Measurements from ENCODE around the genes ACTL9, MBD3L1 and ZNF560.

DNA sequence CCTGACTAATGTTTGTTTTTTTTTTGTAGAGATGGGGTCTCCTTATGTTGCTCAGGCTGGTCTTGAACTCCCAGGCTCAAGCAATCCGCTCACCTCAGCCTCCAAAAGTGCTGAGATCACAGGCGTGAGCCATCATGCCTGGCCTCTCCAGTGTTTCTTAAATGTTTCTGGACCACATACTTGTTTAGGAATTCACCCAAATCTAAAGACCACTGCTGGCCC lies 10.7 kb downstream of the NFILZ start:
- PRO-cap, result no peak
- RRBS, 2 experiments, result no CpG with 5 or more reads among the region's 2 CpGs

GRCh38 chr19:8698690-8698921 lies at the start of gene ACTL9:
Gene ACTL9 (minus strand): TSS chr19:8698795.
- PRO-cap, result no peak
- RRBS, 2 experiments, result no CpG with 5 or more reads among the region's 7 CpGs

DNA sequence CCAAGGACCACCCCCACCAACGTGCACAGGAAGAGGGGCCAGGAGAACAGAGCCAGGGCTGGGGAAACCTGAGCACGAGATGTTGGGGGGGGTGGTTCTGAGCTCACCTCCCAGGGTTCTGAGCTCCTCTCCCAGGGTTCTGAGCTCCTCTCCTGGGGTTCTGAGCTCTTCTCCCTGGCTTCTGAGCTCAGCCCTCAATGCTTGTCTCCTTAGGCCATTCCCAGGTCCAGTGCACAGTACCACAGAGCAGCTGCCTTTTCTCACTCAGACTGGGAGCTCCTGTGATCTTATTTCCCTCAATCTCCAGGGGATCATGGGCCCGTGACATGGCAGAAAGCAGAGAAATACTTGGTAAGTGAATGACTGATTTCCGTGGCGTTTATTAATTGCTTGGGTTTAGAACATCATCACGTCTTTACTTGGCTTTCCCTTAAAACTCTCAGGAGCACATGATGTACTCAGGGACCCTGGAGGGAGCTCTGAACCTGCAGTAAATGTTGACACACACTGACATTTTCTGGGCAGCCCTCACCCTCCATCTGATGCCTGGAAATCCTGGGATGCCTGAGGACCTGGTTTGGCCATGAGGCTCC lies 10.7 kb downstream of the ZNF558 start:
- PRO-cap, result no peak
- RRBS, 2 experiments, result no CpG with 5 or more reads among the region's 6 CpGs

DNA sequence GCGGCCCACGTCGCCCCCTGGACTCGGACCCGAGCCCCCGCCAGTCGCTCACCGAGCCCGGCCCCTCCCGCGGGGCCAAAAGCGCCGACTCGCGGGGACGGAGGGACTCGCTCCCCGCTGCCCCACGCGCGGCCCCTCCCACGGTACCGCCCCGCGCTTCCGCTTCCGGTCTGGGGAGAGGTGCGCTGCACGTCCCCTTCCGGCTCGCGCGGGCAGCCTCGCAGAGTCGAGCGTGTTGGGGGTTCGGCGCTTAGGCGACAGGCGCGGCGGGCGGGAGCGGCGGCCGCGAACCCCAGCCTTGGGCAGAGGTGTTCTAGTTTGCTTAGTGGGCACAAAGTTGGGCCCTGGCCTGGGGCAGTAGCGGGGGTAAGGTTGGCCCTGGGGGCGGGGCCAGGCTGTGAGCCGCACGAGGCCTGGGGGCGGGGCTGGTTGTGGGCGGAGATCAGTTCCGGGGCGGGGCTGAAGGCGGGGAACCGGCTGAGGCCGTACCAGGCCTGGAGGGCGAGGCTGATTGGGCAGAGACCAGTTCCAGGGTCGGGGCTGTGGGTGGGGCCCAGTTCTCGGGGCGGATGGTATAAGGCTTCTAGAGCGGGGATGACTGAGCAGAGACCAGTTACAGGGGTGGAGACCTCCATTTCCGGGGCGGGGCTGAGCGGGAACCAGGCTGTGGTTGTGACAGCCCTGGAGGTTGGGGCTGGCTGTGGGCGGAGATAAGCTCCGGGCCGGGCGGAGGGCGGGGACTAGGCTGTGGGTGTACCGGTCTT lies at the start of gene MBD3L1:
TSS of gene MBD3L1 (plus strand) at position 221 of the 764 bp plus-strand sequence.
- PRO-cap, result no peak
- RRBS, 2 experiments, result 3 to 27% methylated on average over 5 of the region's 72 CpGs

DNA sequence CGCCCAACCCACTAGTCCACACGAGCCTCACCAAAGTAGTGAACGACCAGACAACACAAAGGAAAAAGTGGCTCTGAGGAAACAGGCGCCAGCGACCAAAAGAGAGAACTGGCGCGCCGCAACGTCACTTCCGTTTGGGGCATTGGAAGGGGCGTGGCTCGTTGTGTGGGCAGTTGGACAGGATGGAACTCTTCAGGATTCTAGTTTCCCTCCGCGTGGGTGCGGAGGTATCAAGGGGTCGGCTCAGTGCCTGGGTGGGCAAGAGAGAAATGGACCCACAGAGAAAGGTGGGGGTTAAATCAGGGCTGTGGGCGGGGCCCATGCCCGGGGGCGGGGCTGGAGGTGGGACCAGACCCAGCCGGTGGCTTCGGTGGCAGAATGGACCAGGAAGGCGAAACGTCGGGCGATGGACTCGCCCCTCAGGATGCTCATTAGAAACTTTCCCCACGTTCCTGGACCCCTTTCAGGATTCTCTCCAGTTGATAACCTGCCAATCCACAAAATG lies at the start of gene ZNF560:
TSS of gene ZNF560 (minus strand) at position 110 of the 505 bp plus-strand sequence.
- PRO-cap, result no peak
- RRBS, 2 experiments, result no CpG with 5 or more reads among the region's 27 CpGs

GRCh38 chr19:9566693-9567432 lies 17.4 kb downstream of the ZNF121 start:
- PRO-cap, result no peak
- RRBS, 2 experiments, result no CpG with 5 or more reads among the region's 1 CpG

DNA sequence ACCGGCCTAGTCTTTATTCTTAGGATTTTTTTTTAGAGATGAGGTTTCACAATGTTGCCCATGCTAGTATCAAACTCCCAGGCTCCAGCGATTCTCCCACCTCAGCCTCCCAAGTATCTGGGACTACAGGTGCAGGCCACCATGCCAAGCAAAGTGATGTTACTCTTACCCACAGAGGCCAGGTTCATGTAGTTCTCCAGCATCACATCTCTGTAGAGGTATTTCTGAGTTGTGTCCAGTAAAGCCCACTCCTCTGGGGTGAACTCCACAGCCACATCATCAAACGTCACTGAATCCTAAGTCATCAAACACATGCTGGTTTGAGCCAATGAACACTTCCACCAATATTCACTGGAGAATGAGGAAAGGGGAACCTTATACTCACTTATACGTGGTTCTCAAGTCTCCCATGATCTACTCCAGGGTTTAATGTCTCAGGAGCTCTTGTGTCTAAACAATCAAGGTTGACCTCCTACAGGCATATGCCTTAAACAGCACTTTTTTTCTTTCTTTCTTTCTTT lies 17.0 kb downstream of the ZNF562 start:
- PRO-cap, result no peak
- RRBS, 2 experiments, result no CpG with 5 or more reads among the region's 4 CpGs

DNA sequence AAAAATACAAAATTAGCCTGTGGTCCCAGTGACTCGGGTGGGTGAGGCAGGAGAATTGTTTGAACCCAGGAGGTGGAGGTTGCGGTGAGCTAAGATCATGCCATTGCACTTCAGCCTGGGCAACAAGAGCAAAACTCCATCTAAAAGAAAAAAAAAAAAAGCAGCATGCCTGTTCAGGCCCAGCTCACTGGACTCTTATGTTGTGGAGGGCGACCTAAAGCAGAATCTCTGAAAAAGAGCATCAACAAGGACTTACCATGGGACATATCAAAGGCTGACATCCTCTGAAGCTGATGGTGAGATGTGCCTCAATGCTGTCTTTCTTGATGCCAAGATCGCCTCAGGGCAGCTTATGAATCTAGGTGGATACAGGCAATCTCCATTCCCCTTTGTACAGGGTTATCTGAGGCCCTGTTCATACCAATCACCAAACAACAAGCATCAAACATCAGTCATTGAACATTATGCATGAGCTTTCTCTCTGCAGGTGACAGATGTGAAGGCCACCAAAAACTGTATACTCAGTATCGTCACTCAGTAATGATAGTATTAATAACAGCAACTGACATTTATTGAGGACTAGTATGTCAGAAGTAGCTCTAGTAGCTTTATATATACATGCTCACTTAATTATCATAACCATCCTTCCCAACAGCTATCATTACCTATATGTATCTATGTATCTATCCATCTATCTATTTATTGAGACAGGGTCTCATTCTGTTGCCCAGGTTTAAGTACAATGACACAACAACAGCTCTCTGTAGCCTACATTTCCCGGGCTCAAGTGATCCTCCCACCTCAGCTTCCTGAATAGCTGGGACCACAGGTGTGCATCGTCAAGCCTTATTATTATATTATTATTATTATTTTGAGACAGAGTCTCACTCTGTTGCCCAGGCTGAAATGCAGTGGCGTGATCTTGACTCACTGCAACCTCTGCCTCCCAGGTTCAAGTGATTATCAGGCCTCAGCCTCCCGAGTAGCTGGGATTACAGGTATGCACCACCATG lies 14.1 kb downstream of the ZNF562 start:
- PRO-cap, result no peak
- RRBS, 2 experiments, result no CpG with 5 or more reads among the region's 9 CpGs

DNA sequence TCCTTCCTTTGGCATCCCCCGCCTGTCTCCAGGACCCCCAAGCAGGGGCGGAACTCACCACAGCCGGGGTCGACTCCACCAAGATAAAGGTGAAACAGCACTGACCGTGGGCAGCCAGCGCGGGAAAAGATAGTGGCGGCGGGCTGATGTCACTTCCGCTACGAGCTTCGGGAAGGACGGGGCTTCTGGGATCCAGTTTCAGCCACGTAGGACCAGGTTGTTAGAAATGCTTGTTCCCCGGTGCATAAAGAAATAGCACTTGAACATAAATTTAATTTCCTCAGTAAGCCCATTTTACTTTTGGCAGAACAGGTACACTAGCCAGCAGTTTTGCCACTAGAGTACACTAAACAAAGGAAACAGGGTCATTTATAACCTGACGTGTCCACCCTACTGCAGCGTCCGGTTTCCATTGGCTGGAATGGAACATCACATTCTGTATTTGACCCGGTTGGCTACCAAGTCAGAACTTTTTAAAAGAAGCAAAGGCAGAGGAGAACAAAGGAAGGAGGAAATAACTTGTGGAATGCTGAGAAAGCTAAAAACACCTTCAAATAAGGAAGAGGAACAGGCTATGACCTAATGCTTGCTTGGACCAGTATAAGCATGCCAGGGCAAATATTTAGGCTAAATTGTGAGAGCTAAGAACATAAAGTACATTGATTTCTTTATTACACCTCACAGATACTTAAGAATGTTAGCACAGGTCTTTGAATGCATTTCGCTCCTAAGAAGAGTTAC lies 25.6 kb upstream of the ZNF562 start:
- PRO-cap, result no peak
- RRBS, 2 experiments, result 9% methylated on average over 1 of the region's 20 CpGs; no CpG with 5 or more reads in 1 of the 2 experiments

DNA sequence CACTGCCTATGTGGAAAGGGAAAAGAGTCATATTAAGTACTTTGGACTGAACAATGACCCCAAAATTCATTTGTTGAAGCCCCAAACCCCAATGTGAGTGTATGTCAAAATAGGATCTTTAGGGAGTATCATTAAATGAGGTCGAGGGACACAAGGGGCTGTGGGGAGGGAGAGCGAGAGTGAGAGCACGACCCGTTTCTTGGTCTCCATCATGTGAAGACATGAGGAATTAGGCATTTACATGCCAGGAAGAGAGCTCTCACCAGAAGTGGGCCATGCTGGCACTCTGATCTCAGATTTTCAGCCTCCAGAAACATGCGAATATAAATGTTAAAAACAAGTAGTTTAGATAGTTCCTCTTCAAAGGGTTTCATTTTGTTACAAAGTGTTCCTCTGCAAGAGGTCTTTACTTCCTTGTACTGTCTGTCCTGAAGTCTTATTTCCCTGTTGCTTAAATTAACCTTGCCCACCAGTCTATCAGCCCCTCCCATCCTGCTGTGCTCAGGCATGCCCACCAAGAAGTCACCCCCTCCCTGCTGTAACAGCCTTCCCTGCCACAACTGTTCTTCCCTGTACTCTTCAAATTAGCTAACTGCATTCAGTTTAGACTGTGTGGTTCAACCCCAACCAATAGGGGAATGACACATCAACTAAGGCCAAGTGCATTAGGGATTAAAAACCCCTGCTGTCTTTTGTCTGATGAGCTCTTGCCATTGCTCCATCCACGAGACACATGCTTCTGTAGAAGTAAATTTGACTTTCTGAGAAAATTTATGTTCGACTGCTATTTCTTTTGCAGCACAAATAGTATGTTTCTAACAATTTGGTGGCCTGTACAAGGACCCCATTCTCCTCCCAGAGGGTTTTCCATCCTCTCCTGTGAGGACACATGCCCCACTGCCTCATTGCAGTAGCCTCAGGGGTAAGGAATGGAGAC lies 34.3 kb upstream of the ZNF562 start:
- PRO-cap, result no peak
- RRBS, 2 experiments, result no CpG with 5 or more reads among the region's 7 CpGs

DNA sequence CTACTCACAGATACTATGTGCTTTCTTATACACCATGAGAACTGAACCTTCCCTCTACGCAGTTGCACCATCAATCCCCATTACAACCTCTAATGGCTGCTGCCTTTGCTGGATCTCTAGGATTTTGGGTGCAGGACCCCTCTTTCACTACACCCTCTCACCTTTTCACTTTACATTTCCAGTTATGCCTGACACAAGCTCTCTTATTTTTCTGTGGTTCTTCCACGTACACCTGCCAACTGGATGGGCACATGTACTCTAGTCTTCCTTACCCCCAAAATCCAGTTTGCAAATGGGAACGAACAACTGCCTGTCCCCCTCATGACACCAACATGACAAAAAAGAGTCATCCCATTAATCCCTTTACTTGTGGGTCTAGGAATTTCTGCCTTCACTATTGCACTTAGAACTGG lies 18.2 kb downstream of the ZNF846 start:
- PRO-cap, result no peak
- RRBS, 2 experiments, result no CpG with 5 or more reads among the region's 3 CpGs

GRCh38 chr19:9819382-9819844 lies 534 bp upstream of the FBXL12 start:
- PRO-cap, result unidirectional peak, plus-strand start at chr19:9819663
- RRBS, 2 experiments, result no CpG with 5 or more reads among the region's 40 CpGs

DNA sequence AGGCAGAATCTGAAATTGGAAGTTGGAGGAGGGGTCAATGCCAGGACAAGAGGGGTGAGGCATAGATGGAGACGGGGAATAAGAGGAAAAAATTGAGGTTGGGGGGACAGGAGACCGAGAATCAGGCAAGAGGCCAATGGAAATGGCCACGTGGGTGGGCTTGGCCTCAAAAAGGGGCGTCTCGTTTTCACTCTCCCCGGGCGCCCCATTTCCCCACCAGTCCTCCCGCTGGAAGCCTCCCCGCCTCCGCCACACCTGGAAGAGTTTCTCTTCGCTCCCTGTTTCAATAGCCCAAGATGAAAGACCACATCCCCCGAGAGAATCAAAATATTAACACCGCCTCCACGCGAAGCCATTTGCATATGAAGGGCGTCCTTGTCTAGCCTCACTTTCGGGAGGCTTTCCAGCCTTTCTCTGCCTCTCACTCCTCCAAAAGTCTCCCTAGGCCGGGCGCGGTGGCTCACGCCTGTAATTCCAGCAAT lies 627 bp upstream of the OLFM2 start:
- PRO-cap, result no peak
- RRBS, 2 experiments, result no CpG with 5 or more reads among the region's 21 CpGs

DNA sequence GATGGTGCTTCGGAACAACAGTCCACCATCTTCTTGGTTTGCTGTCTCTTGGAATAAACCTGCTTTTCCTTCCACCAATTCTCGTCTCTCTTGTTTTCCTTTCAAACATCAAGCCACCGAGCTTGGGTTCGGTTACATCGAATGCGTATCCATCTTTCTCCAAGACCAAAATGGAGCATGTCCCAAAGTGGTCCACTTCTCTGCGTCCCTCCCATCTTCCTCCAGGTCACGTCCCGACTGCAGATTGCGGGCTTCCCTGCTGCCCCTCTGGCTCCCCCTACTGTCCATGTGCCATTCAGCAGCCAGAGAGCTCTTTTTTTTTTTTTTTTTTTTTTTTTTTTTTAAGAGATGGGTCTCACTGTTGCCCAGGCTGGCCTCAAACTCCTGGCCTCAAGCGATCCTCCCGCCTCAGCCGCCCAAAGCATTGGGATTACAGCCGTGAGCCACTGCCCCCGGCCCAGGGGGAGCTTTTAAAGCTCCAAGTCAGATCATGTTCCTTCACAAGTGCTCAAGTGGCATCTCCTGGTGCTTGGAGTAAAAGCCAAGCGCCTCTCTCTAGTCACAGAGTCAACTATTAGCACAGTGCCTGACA lies 10.1 kb downstream of the COL5A3 start:
- PRO-cap, result unidirectional peak, minus-strand start at position 239 of the sequence
- RRBS, 2 experiments, result no CpG with 5 or more reads among the region's 16 CpGs

DNA sequence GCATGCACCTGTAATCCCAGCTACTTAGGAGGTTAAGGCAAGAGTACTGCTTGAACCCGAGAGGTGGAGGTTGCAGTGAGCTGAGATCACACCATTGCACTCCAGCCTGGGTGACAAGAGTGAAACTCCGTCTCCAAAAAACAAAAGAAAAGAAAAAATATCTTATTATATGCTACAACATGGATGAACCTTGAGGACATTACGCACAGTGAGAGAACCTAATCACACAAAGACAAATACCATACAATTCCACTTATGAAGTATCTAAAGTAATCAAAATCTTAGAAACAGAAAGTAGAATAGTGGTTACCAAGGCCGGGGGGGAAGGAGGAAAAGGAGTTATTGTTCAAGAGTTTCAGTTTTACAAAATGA lies 3.9 kb upstream of the DNMT1 start:
- PRO-cap, result no peak
- RRBS, 2 experiments, result no CpG with 5 or more reads among the region's 4 CpGs

- PRO-cap, result no peak
- RRBS, 2 experiments, result no CpG with 5 or more reads among the region's 14 CpGs
Measured at GRCh38 chr19:10290212-10290461, 385 bp downstream of the ICAM5 start.

DNA sequence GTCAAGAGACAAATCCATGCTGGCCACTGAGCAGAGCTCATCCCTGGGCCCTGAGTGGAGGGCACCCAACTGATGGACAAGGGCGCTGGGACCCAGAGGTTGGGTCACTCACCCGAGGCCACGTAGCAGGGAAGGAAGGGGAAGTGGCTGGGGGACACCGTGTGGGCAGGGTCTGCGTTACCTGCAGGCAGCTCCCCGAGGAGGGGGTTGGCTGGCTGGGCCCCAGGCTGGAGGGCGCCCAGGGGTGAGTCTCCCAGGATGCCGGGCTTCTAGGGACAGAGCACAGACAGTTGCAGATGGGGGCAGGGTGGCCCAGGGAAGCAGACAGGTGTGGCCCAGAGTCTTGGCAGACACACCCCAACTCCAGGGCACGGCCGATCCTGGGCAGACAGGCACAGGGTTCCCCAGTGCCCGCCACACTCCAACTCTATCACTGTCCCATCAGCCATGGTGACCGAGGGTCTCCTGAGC lies 5.6 kb upstream of the FDX2 start:
- PRO-cap, result no peak
- RRBS, 2 experiments, result no CpG with 5 or more reads among the region's 12 CpGs

GRCh38 chr19:10402227-10403061 lies 898 bp downstream of the CDC37 start:
- PRO-cap, result unidirectional peak, plus-strand start at chr19:10402655
- RRBS, 2 experiments, result 0 to 4% methylated on average over 2 of the region's 17 CpGs

DNA sequence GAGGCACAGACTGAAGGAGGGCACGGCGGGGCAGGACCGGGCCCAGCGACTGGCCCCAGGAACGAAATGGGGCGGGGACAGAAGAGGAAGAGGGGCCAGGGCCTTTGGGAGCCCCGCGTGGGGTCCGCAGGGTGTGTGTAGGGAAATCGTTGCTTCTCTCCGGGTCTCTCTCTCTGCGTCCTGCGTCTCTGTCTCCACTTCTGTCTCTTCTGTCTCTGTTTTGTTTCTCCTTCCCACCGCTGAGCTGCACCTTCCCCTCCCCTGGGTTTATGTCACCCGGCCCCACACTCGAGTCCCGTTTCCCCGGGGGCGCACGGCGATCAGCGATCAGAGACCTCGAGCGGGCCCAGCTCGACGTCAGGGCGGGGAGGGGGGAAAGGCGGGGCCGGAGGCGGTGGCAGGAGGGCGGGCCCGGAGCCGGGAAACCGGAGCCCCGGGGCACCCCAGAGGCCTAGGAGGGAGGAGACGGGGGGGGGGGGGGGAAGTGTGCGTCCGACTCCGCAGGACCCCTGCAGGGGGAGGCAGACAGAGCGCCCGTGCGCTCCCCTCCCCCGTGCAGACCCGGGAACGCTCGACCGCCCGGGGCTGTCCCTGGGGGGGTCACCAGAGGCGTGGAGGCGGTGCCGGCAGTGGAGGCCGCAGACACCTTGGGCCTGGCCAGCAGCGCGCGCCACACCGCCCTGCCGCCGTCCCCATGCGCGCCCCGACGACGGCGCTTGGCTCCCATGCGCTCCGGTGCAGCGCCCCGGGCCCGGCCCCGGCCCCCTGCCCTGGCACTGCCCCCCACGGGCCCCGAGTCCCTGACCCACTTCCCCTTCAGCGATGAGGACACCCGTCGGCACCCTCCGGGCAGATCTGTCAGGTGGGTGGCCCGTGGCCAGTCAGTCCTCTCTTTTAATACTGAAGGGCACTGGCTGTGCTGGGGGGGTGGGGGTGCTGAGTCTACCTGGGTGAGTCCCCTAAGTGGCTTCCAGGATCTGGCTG lies 11.7 kb downstream of the PDE4A start:
- PRO-cap, result no peak
- RRBS, 2 experiments, result 53 to 78% methylated on average over 22 to 29 of the region's 77 CpGs

GRCh38 chr19:10646577-10647220 lies 7.4 kb upstream of the ILF3 start:
- PRO-cap, result no peak
- RRBS, 2 experiments, result no CpG with 5 or more reads among the region's 10 CpGs